ENCODE data around the gene NEXN.

DNA sequence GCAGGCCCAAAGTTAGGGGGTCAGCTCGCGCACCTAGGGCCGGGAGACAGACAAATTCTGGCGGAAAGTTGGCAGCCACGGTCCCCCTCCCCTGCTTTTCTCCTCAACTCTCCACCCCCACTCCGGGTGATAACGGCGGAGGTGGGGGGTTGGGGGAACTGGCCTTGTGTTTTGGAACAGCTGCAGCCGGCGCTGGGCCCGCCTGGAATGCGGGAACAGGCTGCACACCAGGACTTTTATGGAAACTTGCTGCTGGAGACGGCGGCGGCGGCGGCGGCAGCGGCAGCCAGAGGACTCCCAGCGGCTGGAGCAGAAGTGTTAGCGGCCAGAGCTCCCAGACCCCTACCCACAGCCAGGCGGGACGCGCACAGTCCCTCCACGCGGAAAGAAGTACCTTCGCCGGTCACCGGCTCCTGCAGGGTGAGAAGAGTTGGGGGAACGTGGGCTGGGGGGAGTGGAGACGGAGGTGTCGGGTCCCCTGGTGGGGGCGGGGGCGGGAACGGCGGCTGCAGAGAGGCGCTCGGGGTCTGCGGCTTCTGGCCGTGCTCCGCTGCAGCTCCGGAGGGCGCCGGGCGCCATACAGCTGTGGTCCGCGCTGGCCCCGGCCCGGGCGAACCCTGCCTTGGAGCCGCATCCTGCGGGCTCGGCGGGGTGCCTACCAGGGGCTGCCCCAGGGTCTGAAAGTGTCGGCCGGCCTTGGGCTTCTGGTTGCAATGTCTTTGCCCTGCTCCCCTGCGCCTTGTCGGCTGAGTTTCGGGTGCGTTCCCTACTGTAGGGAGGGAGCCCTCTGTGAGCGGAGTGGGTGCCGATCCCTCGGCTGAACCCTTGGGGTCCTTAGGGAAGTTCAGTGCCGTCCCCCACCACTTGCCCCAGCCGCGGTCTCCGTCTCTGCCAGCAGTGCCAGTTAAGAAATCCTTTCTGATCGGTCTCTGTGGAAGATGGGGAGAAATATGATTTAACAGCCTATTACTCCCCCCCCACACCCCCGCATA, at the start of gene NEXN:
TSS of gene NEXN (plus strand) at position 285 of the 992 bp plus-strand sequence.
- RRBS, 2 experiments = under 1 to 2% methylated on average over 12 of the region's 69 CpGs

DNA sequence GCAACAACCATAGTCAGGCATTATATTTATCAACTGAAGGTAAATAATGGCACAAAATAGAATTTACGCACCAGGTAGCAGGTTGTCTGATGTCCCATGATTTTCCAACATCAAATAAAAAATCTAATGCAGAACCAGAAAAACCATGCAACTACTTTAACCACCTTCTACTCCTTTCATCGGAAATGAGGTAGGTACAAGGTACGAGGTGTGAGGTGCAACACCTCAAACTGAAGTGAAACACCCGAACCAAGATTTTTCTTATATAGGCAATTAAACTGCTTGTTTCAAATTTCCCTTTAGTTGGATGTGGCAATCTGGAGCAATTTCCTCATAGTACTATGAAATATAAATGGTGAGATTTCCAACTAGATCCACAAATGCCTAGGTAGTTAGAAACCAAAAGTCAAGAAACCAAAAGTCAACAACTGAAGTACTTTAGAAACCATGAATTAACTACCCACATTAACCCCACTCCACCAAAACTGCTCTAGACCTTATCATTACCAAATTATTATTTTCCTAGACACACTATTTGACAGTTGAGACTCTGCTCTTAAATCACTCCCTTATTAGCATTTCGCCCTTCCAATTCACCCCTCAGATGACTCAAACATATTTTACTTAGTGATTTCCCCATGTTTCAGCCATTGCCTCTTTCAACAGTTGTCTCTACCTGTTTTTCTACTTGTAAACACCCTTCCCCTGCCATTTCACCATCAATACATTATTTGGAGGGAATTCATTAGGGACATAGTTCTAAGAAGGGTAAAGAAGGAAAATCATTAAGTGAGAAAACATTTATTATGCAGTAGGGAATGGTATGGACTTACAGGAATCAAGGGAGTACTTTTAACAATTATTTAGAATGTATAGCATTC, 37.8 kb downstream of the FUBP1 start:
- RRBS, 2 experiments = no CpG with 5 or more reads among the region's 5 CpGs

DNA sequence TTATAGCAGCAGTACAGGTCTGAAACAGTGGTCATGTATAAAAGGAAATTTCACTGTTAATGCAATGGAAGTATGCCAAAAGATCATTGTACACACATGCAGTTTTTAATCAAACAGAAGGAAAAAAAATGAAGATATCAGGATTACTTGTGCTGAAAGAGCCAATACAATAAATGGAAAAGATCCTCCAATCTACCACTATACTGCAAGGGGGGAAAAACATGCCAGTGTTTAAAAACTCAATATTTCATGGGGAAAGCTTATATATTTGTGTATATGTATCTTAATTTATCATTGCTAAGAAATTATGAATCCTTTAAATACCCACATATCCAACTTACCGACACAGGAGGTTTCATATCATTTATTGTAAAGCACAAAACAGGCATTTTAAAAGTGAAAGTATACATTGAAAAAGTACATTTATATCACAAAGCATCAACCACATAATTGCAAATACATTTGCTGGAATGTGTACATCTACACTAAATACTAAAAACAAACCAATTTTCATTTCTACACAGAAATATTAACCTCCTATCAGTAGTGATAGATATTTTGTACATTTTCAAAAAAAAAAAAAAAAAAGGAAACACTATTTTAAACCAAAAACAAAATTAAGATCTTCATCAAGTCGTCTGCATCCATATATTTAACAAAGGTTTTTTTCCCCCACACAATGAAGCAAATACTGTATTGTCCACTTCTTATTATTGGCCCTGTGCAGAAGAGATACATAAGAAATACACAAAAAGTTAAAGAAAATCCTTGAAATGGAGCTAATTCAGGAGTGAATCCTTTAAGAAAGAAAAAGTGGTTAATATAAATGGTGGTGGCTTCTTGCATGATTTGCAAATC, 30.6 kb downstream of the FUBP1 start:
- RRBS, 2 experiments = no CpG with 5 or more reads among the region's 2 CpGs

GRCh38 chr1:78154948-78155751, 109.4 kb downstream of the GIPC2 start:
- RRBS, 2 experiments = no CpG with 5 or more reads among the region's 4 CpGs

DNA sequence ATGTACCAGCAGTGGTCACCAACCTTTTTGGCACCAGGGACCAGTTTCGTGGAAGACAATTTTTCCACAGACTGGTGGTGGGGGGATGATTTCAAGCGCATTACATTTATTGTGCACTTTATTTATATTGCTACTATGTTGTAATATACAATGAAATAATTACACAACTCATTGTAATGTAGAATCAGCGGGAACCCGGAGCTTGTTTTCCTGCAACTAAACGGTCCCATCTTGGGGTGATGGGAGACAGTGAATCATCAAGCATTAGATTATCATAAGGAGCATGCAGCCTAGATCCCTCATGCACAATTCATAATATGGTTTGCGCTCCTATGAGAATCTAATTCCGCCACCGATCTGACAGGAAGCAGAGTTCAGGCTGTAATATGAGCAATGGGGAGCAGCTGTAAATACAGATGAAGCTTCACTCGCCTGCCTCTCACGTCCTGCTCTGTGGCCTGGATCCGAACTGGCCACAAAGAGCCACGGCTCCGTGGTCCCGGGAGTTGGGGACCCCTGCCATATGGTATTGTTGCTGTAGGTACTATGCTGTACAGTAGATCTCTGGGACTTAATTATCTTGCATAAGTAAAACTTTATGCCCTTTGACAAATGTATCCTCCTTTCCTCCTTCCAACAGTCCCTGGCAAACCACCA, 1.6 kb downstream of the IFI44 start:
- RRBS, 2 experiments = no CpG with 5 or more reads among the region's 14 CpGs

DNA sequence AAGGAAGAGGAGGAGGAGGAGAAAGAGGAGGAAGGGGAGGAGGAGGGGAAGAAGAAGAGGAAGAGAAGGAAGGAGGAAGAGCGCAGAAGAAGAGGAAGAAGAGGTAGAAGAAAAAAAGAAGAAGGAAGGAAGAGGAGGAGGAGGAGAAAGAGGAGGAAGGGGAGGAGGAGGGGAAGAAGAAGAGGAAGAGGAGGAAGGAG, 513.4 kb upstream of the ADGRL4 start:
- RRBS, 2 experiments = no CpG with 5 or more reads among the region's 1 CpG

GRCh38 chr1:80945139-80945528, 855.6 kb upstream of the ADGRL2 start:
- RRBS, 2 experiments = no CpG with 5 or more reads among the region's 8 CpGs

DNA sequence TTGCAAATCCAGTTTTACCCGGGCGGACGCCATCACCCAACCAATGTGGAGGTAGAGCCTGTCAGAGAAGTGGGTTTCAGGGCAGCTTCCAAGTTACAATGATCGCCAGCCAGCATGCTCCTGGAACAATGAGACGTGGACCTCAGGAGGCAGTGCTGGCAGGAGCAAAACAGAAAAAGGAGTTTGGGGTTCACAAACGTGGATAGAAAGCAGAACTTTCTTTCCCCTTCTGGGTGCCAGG, 488.6 kb upstream of the ADGRL2 start:
- RRBS, 2 experiments = no CpG with 5 or more reads among the region's 6 CpGs

DNA sequence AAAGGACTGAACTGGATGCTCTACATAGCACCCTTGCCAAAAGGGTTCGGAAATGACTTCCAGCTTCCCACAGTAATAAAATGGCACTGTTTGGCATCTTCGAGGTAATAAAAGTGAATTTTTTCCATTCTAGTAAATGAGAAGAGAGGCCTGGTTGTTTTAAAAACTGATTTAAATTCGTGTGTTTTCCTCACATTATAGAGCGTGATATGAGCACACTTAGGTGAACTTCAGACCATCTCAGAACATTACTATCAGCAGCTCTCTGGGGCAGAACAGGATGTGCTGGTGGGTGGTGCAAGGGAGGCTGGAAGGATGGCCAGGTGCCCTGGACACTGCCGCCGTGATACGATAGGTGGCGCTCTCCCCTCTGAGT, 386.5 kb upstream of the ADGRL2 start:
- RRBS, 2 experiments = no CpG with 5 or more reads among the region's 8 CpGs

DNA sequence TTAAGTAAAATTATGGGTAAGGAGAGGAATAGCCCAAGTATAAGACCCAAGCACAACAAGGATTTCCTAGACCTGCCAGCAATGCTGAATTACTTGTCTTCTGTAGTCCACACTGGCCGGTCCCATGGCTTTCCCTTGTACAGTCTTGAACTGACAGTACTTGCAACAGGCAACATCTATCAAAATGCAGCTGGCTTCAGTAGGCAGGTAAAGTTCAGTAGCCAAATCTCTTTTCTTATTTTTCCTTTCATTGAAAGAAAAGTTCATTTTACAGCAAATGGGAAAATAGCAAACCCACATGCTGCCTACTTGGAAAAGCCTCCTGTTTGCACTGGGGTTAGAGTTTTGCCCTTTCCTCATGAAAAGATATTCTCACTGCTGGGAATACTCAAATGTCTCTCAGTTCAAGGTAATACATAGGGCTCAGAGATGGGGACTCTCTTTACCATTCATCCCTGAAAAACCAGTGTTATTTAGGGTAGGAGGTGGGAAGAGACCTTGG, 222.8 kb downstream of the TTLL7 start:
- RRBS, 2 experiments = no CpG with 5 or more reads among the region's 1 CpG

GRCh38 chr1:84247132-84247930, 54.2 kb upstream of the SAMD13 start:
- RRBS, 2 experiments = no CpG with 5 or more reads among the region's 10 CpGs

DNA sequence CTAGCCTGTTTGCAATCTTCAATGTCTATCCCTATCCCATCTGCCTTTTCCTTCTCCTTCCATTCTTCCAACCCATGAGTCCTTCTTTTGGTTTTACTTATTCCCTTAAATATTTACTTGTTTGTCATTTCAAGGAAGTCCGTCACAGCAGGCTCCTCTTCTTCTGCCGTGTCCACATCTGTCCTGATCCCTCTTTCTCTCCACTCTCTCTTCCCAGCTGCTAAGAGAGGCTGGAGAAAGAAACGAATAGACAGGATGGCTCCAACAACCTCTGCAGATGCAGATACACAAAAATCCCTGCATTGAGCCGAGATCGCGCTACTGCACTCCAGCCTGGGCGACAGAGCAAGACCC, 4.0 kb upstream of the SAMD13 start:
- RRBS, 2 experiments = no CpG with 5 or more reads among the region's 7 CpGs

DNA sequence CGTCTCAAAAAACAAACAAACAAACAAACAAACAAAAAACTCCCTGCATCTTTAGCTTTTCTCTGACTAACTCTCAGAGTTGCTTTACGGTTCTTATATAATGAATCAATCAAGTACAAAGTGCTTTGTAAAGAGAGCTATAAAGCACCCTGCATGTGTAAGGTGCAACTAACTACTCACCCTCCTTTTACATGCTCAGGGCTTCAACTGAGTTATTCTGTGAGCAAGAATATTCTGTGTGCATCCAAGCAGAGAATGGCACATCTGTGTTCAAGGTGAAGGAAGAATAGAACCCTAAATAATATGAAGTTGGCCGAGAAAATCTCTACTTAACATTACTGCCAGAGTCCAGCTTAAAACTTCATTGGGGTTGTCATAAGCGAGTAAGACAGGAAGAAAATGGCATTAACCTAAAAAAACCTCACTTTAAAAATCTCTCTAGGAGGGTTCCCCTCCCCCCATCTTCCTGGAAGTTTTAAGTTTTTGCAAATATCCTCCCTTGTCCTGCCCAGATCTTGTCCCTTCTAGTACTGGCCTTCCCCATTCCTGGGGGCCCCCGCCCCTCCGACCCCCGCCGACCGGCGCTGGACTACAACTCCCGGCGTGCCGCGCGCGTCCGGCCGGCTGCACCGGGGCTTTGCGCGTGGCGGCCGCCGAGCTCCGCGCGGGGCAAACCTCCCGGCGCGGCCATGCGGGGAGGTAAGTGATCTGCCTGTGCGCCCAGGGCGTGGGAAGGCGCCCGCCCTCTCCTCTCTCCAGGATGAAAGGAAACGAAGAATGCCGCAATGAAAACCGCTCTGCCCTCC, 3.4 kb upstream of the SAMD13 start:
- RRBS, 2 experiments = under 1 to 1% methylated on average over 10 of the region's 38 CpGs

DNA sequence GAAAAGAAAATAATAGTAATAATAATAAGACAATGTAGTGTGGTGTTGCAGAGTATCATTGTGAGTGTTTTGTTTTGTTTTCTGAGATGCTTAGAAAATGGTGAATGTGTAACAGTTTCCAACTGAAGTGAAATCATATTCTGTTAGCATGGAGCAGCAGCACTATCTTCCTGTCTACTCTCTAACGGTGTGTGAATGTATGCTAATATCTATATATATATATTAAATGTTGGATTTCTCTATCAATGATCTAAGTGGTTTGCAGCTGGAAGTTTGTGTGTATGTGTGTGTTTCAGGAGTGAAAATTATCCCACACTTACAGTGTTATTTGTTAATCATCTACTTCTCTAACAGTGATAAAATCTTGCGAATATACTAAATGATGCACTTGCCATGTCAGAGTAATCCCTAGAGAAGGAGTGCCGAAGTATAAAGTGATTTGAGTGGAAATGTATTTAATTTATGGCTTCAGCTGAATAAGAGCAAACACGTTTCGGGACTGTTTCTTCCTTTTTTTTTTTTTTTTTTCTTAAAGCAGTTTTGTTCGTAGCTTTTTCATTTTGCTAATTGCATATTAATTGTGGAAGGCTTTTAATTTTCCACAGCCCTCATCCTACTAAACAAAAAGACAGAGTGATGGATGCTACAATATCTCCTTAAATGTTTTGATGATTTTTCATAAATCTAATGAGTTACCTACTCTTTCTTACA, 475 bp downstream of the SAMD13 start:
- RRBS, 2 experiments = no CpG with 5 or more reads among the region's 6 CpGs

GRCh38 chr1:84362972-84363565, 35.2 kb upstream of the DNASE2B start:
- RRBS, 2 experiments = no CpG with 5 or more reads among the region's 5 CpGs

- RRBS, 2 experiments = no CpG with 5 or more reads among the region's 6 CpGs
Observed at GRCh38 chr1:84433116-84433630, 34.9 kb downstream of the DNASE2B start.

DNA sequence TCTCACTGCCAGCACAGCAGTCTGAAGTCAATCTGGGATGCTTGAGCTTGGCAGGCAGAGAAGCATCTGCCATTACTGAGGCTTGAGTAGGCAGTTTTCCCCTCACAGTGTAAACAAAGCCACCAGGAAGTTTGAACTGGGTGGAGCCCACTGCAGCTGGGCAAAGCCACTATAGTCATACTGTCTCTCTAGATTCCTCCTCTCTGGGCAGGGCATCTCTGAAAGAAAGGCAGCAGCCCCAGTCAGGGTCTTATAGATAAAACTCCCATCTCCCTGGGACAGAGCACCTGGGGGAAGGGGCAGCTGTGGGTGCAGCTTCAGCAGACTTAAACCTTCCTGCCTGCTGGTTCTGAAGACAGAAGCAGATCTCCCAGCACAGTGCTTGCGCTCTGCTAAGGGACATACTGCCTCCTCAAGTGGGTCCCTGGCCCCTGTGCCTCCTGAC, 35.7 kb upstream of the RPF1 start:
- RRBS, 2 experiments = no CpG with 5 or more reads among the region's 1 CpG

DNA sequence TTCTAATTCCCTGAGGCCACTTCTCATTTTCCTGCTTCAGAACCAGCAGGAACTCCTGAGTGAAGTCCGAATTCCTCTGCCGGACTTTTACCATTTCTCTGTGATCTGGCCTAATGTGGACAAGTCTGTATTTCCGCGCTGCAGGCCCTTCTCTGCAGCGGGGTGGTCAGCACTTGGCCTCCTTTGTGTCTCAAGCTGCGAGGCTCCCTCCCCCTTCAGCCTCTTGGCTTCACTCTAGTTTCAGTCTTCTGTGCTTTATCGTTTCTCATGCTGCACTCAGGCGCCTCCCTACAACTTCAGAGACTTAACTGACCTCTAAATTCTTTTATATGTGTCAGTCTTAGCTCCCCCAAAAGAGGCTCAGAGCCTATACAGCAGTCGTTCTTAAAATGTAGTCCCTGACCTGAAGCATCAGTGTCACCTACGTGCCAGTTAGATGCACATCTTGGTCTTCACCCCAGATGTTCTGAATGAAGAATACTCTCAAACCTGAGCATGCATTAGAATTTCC, 9.5 kb upstream of the CTBS start:
- RRBS, 2 experiments = no CpG with 5 or more reads among the region's 10 CpGs

- RRBS, 2 experiments = no CpG with 5 or more reads among the region's 11 CpGs
Observed at GRCh38 chr1:84619155-84619771, 45.0 kb upstream of the CTBS start.

Data from NT2/D1 (cell line).